Keratinocyte (primary cell): Measurements from ENCODE around the genes LTB and AIF1.

DNA sequence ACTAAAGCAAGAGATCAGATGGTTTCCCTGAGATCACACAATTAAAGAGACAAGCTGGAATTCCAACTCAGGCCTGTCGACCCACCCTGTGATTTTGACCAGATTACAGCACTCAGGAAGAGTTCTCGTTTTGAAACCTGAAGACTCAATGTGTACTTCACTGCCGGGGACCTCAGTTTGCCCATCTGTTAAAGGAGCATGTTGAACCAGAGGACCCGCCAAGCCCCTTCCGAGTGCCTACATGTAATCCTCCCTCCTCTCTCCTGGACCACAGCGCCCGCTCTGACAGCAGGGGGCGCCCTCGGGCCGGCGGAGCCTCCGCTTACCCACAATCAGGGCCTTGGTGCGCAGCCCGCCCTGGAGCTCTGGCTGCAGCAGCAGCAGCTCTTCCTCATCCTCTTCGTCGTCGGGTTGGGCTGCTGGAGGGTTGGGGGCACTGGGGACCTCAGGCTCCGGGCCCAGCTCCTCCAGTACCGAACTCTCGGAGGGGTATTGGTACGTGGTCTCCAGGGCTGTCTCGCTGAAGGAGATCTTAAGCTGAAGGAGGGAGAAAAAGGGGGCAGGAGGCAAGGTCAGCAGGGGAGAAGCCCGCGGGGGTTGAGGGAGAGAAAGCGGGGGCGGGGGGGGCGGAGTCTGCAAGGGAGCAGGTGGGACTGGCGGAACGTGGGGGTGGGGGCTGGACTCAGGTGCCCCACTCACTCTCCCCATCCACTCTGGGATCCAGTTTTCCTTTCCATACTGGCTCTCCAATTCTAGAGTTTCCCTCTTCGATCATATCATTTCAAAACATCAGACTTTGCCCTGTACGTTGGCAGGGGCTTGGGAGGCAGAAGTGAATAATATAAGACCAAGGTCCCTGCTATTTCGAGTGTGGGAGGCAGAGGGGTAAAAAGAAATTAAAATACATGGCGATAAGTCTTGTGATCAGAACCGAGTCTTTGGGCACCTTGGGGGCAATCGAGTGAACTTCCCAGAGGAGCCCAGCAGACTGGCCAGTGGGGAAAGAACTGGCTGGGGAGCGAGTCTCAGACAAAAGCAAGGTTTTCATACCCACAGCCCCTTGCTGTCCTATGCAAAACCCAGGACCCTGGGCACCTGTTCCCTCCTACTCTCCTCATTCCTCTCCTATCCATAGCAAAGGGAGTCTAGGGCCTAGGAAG lies 6.4 kb upstream of the DHX16 start:
CAGE:
- cytosol, long polyA minus RNA: no peak
- cytosol, long polyA plus RNA: no peak
- long polyA plus RNA: no peak
- nucleus, long polyA minus RNA: no peak
- nucleus, long polyA plus RNA: no peak

DNA sequence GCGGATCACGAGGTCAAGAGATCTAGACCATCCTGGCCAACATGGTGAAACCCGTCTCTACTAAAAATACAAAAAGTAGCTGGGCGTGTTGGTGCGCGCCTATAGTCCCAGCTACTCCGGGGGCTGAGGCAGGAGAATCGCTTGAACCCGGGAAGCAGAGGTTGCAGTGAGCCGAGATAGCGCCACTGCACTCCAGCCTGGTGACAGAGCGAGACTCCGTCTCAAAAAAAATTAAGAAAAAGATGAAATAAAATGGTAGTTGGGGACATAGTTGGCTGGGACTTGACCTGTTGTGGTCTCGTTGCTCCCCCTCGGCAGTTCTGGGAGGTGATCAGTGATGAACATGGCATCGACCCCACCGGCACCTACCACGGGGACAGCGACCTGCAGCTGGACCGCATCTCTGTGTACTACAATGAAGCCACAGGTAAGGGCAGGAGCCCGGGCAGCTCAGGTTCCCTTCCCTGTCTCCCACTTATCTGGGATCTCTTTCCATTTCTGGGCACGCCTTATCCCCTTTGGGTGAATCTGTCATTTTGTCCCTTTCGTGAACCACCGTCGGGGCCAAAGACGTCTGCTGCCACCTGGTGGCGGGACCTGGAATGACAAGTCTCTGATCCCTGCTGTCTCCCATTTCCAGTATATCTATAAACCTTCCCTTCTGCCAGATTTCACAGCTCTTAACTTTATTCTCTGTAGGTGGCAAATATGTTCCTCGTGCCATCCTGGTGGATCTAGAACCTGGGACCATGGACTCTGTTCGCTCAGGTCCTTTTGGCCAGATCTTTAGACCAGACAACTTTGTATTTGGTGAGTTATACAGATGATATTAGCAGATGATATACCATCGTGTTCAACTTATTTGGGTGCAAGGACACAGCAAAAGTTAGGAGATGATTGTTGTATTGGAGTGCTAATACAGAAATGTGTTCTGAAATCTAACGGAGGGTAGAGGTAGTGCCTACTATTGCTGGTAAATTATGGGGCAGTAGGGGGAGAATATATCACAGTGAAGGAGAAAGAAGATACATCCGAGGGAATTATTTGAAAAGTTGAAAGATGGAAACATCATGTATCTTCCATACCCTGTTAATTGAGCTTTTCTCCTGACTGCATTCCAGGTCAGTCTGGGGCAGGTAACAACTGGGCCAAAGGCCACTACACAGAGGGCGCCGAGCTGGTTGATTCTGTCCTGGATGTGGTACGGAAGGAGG lies 2.5 kb downstream of the TUBB start:
CAGE:
- cytosol, long polyA minus RNA: no peak
- cytosol, long polyA plus RNA: no peak
- long polyA plus RNA: no peak
- nucleus, long polyA minus RNA: no peak
- nucleus, long polyA plus RNA: no peak

DNA sequence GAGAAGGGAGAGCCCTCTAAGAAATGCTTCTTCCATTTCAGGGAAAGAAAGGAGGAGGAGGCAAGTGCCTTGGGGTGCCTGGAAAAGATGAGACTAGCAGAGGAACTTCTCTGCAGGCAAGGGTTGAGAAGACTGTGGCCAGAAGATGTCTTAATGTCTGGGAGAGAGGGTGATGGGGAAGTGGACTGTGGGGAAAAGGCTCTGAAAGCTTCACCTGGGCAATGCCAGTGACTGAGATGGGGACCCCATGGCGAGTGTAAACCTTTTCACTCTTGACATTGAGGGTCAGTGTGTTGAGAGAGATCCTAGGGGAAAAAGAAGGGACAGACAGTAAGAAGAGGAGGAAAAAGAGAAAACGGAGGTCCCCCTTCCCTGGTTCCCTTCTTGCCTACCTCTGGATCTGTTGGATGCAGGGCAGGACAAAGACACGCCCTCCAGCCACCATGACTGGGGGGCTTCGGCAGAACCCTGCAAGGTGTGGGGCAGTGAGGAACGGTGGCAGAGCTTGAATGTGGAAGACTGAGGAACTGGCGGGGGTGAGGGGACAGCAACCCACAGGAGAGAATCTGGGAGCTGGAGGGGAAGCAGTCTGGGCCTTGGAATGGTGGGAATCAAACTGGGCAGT lies 975 bp downstream of the FLOT1 start:
CAGE:
- cytosol, long polyA minus RNA: no peak
- cytosol, long polyA plus RNA: no peak
- long polyA plus RNA: no peak
- nucleus, long polyA minus RNA: no peak
- nucleus, long polyA plus RNA: no peak

DNA sequence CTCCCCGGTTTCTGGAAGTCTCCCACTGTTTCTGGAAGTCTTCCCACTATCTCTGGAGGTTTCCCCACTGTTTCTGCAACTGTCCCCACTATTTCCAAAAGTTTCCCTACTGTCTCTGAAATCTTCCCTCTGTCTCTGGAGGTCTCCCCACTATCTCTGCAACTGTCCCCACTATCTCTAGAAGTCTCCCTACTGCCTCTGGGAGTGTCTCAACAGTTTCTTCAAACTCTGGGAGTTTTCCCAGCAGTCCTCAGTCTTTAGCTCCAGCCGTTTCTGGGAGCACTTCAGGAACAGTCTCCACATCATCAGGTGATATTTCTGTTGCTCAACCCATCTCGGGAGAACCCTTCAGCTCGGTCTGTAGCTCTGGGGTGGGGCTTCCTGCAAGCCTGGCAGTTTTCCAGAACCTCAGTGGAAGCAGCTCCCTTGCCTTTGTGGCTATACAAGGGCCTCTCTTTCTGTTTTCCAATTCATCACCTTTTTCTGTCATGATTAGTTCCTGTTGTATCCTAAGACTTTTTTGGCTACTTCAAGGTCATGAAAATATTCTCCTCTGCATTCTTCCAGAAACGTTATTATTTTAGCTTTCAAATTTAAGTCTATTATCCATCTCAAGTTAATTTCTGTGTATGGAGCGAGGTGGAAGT lies 3.0 kb upstream of the SFTA2 start:
CAGE:
- cytosol, long polyA minus RNA: no peak
- cytosol, long polyA plus RNA: no peak
- long polyA plus RNA: no peak
- nucleus, long polyA minus RNA: no peak
- nucleus, long polyA plus RNA: no peak

GRCh38 chr6:30983374-30983628 lies 217 bp upstream of the MUC21 start:
CAGE:
- cytosol, long polyA minus RNA: no peak
- cytosol, long polyA plus RNA: no peak
- long polyA plus RNA: no peak
- nucleus, long polyA minus RNA: no peak
- nucleus, long polyA plus RNA: no peak

DNA sequence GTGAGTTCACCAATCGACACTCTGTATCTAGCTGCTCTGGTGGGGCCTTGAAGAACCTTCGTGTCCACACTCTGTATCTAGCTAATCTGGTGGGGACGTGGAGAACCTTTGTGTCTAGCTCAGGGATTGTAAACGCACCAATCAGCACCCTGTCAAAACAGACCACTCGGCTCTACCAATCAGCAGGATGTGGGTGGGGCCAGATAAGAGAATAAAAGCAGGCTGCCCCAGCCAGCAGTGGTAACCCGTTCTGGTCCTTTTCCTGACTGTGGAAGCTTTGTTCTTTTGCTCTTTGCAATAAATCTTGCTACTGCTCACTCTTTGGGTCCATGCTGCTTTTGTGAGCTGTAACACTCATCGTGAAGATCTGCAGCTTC lies 9.2 kb upstream of the MUC22 start:
CAGE:
- cytosol, long polyA minus RNA: no peak
- cytosol, long polyA plus RNA: no peak
- long polyA plus RNA: no peak
- nucleus, long polyA minus RNA: no peak
- nucleus, long polyA plus RNA: no peak

CAGE:
- cytosol, long polyA minus RNA: no peak
- cytosol, long polyA plus RNA: no peak
- long polyA plus RNA: no peak
- nucleus, long polyA minus RNA: no peak
- nucleus, long polyA plus RNA: no peak
These were observed 581 bp upstream of the PSORS1C2 start for GRCh38 chr6:31139400-31139893.

DNA sequence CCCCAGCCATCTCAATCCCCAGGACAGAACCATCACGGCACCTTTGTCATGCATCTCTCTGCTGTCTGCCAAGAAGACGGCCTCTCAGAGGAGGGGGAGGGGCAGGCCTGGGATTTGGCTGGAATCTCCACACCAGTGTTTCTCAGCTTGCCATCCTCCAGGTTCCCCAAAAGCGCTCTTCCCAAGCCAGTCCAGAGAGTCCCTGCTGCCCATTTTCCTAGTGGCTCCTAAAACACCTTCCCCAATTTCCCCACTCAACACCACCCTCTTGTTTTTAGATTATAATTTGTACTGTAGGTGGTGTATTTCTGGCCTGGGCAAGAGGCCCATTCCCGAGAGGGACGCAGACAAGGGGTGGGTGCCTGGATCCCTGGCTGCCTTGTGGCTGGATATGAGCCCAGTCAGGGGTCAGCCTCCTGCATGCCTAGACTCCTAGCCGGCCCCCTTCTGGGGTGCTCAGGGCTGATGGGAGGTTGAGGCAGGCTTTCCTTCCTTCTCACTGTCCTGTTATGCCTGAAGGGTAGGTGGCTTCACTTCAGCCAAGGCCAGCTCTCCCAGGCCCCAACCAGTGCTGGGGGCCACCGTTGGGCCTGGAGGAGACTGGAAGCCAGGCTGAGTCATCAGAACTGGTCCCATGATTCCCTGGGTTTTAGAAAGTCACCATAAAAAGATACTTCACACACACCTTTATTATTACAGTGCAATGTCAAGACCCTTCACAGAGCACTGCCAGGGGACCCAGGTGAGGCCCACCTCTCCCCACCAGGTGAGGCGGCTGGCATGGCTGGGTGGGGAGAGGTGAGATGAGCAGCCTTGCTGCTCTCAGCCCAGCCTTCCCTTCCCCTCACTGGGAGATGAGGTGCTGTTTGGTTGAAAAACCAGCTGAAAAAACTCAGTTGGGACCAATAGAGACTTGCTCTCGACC lies 2.8 kb upstream of the POU5F1 start:
CAGE:
- cytosol, long polyA minus RNA: no peak
- cytosol, long polyA plus RNA: no peak
- long polyA plus RNA: no peak
- nucleus, long polyA minus RNA: no peak
- nucleus, long polyA plus RNA: no peak

DNA sequence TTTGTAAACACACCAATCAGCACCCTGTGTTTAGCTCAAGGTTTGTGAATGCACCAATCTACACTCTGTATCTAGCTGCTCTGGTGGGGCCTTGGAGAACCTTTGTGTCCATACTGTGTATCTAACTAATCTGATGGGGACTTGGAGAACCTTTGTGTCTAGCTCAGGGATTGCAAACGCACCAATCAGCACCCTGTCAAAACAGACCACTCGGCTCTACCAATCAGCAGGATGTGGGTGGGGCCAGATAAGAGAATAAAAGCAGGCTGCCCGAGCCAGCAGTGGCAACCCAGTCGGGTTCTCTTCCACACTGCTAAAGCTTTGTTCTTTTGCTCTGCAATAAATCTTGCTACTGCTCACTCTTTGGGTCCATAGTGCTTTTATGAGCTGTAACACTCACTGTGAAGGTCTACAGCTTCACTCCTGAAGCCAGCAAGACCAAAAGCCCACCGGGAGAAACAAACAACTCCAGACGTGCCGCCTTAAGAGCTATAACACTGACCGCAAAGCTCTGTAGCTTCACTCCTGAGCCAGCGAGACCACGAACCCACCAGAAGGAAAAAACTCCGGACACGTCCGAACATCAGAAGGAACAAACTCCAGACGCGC lies 25.8 kb upstream of the POU5F1 start:
CAGE:
- cytosol, long polyA minus RNA: no peak
- cytosol, long polyA plus RNA: no peak
- long polyA plus RNA: no peak
- nucleus, long polyA minus RNA: no peak
- nucleus, long polyA plus RNA: no peak

DNA sequence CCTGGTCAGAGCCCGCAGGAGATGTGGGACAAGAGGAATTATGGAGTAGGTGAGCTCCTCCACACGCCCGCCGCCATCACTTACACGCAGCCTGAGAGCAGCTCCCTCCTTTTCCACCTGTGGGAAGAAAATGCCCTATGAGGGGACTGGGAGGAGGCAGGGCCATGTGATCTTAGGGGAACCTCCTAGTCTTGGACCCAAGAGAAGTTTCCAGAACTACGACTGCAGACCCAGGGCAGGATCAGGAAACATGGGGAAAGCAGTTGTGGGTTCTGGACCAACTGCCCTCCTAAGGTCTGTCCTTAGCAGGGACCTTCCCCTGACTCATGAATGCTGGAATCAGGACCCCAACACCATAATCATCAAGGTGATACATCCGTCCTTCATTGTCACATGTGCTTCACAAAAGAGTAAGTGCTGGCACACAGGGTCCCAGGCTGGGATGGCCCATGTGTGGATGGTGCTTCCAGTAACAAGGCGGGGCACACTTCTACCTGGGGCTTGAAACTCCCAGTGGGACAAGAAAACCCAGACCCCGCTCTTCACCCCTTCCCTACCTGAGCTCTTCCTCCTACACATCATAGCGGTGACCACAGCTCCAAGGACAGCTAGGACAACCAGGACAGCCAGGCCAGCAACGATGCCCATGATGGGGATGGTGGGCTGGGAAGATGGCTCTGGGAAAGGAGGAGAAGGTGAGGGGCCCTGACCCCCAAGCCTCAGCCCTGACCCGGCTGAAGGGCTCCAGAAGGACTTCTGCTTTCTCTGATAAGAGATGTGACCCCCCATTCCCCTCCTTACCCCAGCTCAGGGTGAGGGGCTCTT lies 2.3 kb downstream of the HLA-C start:
CAGE:
- cytosol, long polyA minus RNA: no peak
- cytosol, long polyA plus RNA: no peak
- long polyA plus RNA: no peak
- nucleus, long polyA minus RNA: no peak
- nucleus, long polyA plus RNA: no peak

DNA sequence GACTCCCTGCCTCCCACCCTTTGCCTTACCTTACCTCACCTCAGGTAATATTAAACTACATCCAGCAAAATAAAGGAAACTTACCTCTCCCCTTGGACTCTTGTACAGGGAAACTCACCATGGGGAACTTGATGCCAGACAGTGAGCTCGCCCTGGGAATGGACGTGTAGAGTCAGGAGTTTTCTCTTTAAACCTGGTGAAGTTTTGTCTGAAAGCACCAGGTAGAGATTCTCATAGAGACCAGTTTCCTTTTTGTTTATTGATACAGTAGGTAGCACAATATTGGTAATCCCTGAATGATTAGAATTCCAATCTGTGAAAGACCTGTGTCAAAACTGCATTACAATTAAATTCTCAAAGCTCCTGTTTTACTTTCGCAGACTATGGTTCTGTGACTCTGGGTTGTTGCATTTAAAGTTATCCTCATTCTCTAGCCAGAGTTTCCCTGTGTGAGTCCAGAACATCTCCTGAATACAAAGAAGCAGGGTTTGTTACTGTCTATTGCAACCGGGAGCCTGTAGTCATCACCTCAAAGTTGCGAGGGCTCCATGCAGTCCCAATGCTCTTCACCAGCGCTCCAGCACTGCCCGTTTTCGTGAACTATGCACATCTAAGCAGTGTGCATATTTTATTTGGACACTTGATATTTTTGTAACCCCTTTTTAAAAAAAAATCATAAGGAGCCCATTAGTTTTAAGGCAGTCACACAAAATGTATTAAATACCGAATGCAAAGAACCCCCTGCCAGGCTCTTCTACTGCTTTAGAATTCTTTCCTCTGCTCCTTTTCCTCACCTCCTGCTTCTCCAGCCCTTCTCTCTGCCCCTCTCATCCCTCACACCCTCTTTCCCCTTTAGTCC lies 836 bp upstream of the HLA-C start:
CAGE:
- cytosol, long polyA minus RNA: no peak
- cytosol, long polyA plus RNA: no peak
- long polyA plus RNA: no peak
- nucleus, long polyA minus RNA: no peak
- nucleus, long polyA plus RNA: no peak

GRCh38 chr6:31403965-31404592 lies 684 bp downstream of the MICA start:
CAGE:
- cytosol, long polyA minus RNA: no peak
- cytosol, long polyA plus RNA: no peak
- long polyA plus RNA: no peak
- nucleus, long polyA minus RNA: no peak
- nucleus, long polyA plus RNA: no peak

DNA sequence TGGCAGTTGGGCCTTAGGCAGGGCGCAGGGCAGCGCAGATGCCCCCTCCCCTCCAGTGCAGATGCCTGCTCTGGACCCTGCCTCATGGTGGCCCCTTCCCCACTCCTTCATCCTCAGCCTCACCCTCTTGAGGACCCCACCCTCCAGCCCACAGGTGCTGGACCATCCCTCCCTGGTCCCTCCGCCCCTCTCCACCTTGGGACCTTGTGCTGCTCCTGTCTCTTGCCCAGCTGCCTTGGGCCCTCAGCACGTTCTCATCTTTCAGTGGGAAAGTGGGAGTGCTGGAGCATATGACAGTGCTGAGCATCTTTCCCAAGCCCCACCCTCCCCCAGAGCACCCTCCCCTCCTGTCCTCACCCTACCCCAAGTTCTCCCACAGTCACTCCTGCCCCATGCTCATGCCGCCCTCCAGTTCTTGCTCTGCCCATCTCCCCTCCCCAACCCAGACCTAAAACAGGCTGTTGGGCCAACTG lies 1.4 kb downstream of the MICA start:
CAGE:
- cytosol, long polyA minus RNA: no peak
- cytosol, long polyA plus RNA: no peak
- long polyA plus RNA: no peak
- nucleus, long polyA minus RNA: no peak
- nucleus, long polyA plus RNA: no peak

DNA sequence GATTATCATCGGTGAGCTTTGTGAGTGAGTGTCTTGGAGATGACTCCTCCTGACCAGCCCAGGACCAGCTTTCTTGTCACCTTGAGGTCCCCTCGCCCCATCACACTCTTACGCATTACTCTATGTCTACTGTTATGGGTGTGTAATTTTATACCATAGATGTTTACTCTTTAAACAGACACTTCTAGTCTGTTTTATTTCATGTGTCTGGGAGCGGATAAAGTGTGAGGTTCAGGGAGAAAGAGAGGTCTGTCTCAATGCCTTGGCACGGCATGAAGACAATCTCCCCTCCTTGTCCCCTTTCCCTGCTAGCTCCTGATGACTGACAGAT lies 12.6 kb downstream of the MICA start:
CAGE:
- cytosol, long polyA minus RNA: no peak
- cytosol, long polyA plus RNA: no peak
- long polyA plus RNA: no peak
- nucleus, long polyA minus RNA: no peak
- nucleus, long polyA plus RNA: no peak

DNA sequence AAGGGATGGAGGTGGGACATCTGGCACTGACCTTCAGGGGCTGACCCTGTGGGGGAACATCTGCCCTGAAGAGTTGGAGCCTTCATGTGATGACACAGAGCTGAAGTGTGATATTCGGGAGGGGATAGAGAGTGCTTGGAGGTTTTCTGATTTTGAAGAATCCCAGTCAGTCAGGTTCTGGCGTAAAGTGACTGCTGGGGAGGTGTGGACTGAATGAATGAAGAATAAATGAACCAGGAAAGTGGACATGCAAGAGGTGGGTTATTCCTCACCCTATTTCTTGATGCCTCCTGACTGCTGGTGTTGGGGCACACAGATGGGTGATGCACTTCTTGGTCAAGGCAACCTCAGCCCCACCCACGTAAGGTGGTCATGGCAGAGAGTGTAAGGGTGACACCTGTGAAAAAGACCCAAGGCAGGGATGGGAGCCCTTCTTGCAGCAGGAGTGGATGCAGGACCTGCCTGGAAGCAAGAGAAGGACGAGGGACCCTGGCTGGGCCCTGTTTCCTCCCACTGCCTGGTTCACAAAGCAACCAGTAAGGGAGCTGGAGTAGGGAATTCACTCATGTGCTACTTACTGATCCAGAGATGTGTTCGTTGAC lies 13.1 kb downstream of the MICA start:
CAGE:
- cytosol, long polyA minus RNA: no peak
- cytosol, long polyA plus RNA: no peak
- long polyA plus RNA: no peak
- nucleus, long polyA minus RNA: no peak
- nucleus, long polyA plus RNA: no peak

DNA sequence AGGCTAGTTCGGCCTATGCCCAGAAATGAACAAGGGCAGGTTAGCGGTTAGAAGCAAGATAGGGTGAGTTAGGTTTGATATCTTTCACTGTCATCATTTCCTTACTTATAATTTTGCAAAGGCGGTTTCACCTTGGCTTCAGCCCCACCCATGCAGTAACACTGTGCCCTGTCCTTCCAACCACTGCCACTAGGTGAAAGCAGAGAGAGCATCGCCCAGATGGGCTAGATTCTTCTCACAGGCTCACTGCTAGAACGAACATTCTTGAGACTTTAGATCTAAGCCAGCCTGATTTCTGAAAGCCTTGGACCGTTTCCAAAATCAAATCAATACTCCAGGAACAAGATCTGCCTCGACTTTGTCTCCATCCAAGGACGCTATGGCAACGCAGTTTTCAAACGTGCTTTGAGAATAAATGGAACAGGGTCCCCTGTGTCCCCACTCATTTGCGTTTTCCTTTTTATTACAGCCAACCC lies 6.0 kb upstream of the MICB start:
CAGE:
- cytosol, long polyA minus RNA: no peak
- cytosol, long polyA plus RNA: no peak
- long polyA plus RNA: no peak
- nucleus, long polyA minus RNA: no peak
- nucleus, long polyA plus RNA: no peak

CAGE:
- cytosol, long polyA minus RNA: no peak
- cytosol, long polyA plus RNA: no peak
- long polyA plus RNA: no peak
- nucleus, long polyA minus RNA: no peak
- nucleus, long polyA plus RNA: no peak
These were observed 1.2 kb downstream of the DDX39B start for GRCh38 chr6:31540628-31540936.

GRCh38 chr6:31582148-31582829 lies at the start of gene LTB:
Gene LTB, minus strand, starts transcription at chr6:31582424.
CAGE:
- cytosol, long polyA minus RNA: no peak
- cytosol, long polyA plus RNA: no peak
- long polyA plus RNA: no peak
- nucleus, long polyA minus RNA: no peak
- nucleus, long polyA plus RNA: no peak

CAGE:
- cytosol, long polyA minus RNA: no peak
- cytosol, long polyA plus RNA: no peak
- long polyA plus RNA: no peak
- nucleus, long polyA minus RNA: no peak
- nucleus, long polyA plus RNA: no peak
These were observed at the start of gene AIF1 for GRCh38 chr6:31614796-31615495. Gene AIF1, plus strand, starts transcription at chr6:31615234.

GRCh38 chr6:31621721-31622262 lies 1.3 kb downstream of the PRRC2A start:
CAGE:
- cytosol, long polyA minus RNA: no peak
- cytosol, long polyA plus RNA: no peak
- long polyA plus RNA: no peak
- nucleus, long polyA minus RNA: no peak
- nucleus, long polyA plus RNA: no peak